ENCODE measurements around the genes CCP110, UMOD and REXO5.

GRCh38 chr16:17380460-17381158, 90.2 kb downstream of the XYLT1 start:
- RRBS, result no CpG with 5 or more reads among the region's 6 CpGs

GRCh38 chr16:17467947-17468417, 2.8 kb downstream of the XYLT1 start:
- RRBS, result no CpG with 5 or more reads among the region's 4 CpGs

DNA sequence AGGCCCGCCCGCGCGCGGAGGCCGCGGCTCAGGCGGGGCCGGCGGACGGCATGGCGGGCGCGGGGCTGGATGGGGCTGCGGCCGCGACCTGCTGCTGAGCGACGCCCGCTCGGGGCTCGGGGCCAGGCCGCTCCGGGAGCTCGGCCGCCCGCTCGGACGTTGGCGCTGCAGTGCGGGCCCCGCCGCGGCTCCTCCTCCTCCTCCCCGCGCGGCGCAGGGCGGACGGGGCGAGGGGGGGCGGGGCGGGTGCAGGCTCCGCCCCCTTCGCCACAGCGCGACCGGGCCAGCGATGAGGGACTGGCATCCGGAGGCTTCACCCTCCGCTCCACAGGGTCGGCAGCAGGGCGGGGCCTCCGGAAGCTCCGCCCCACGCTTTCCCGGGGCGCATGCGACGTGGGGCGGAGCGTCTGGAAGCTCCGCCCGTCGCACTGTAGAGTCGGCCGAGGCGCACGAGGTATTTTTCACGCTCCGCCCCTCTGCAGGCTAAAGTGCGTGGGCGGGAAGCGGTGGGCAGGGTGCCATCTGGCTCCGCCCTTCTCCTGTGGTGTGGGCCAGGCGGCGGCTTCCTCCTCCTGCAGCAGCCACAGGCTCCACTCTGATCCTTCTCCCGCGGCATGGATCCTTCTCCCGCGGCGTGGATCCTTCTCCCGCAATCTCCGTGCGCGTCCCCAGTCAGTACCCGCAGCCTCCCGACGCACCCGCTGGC, 65.5 kb upstream of the NPIPA8 start:
- RRBS, result no CpG with 5 or more reads among the region's 90 CpGs

GRCh38 chr16:18543624-18543823, 18.4 kb downstream of the NOMO2 start:
- RRBS, result no CpG with 5 or more reads among the region's 3 CpGs

GRCh38 chr16:18794539-18794759, 4.3 kb upstream of the RPS15A start:
- RRBS, result no CpG with 5 or more reads among the region's 2 CpGs

GRCh38 chr16:18927651-18928069, 1.5 kb upstream of the SMG1 start:
- RRBS, result no CpG with 5 or more reads among the region's 16 CpGs

- RRBS, result 2% methylated on average over 17 of the region's 38 CpGs
Measured at GRCh38 chr16:19167538-19167990, 476 bp upstream of the SYT17 start.

GRCh38 chr16:19432157-19432853, 14.6 kb downstream of the TMC5 start:
- RRBS, result no CpG with 5 or more reads among the region's 1 CpG

- RRBS, result under 1% methylated on average over 15 of the region's 56 CpGs
Measured at GRCh38 chr16:19523614-19524456, at the start of gene CCP110. CCP110 (plus strand) TSS chr16:19523942.

GRCh38 chr16:19555832-19556588, 507 bp downstream of the VPS35L start:
- RRBS, result no CpG with 5 or more reads among the region's 26 CpGs

- RRBS, result no CpG with 5 or more reads among the region's 7 CpGs
Measured at GRCh38 chr16:19627498-19627981, 72.0 kb downstream of the VPS35L start.

GRCh38 chr16:19690214-19690577, 27.8 kb downstream of the KNOP1 start:
- RRBS, result no CpG with 5 or more reads among the region's 4 CpGs

DNA sequence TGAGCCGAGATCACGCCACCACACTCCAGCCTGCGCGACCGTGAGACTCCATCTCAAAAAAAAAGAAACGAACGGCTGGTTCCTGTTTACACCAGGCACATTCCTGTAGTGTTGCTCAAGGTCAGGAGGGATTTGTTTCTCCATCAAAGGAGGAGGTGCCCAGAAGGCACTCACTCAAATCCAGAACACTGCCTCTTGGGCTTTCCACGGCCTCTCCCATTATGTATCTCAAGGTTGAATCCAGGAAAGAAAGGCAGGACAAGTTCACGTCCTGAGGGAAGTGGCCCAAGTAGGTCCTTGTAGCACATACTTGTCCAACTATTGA, 13.5 kb downstream of the KNOP1 start:
- RRBS, result no CpG with 5 or more reads among the region's 9 CpGs

DNA sequence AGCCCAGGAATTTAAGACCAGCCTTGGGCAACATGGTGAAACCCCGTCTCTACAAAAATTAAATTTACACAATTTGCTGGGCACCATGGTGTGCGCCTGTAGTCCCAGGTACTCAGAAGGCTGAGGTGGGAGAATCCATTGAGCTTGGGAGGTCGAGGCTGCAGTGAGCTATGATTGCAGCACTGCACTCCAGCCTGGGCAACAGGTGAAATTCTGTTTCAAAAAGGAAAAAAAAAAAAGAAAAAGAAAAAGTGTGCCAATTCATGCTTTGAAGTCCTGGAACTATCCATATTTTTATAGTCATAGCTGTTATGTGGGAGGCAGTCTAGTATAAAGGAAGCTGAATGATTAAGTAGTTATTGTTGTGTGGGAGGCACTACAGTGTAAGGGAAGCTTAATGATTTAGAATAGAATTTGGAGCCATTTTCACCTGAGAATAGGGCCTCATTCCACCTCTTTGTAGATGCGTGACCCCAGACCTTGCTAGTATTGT, 31.5 kb downstream of the IQCK start:
- RRBS, result no CpG with 5 or more reads among the region's 4 CpGs

GRCh38 chr16:19879014-19879867, 5.4 kb downstream of the GPRC5B start:
- RRBS, result no CpG with 5 or more reads among the region's 20 CpGs

DNA sequence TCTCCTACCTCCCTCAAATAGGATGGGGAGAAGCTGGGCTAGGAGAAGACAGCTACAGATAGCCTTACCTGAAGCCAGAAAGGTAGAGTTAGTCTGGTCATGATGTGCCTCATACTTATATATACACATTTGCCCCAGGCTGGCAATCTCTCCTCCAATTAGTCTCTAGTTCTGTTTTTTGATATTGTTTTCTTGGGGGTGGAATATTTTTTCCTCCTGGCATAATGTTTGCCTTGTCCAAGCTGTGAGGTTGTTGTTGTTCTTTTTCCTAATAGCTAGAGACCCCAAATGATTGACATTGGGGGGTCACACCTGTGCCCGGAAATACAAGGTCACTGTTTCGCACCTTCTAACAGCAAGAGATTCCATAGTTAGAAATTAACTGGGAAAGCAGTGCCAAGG, at the start of gene UMOD:
Gene UMOD (minus strand): TSS at position 95 of the 402 bp plus-strand sequence.
- RRBS, result no CpG with 5 or more reads among the region's 2 CpGs

DNA sequence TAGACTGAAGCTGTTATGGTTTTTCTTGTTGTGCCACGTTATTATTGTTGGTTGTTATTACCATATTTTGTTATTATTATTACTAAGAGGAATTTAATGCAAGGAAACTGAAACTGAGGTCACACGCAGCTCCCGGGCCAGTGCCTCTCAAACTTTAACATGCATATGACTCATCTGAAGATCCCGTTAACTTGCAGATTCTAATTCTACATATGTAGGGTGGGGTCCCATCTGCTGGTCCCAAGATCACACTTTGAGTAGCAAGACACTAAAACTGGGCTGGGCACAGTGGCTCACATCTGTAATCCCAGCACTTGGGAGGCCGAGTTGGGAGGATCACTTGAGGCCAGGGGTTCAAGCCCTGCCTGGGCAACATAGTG, 828 bp downstream of the ACSM5 start:
- RRBS, result no CpG with 5 or more reads among the region's 5 CpGs

DNA sequence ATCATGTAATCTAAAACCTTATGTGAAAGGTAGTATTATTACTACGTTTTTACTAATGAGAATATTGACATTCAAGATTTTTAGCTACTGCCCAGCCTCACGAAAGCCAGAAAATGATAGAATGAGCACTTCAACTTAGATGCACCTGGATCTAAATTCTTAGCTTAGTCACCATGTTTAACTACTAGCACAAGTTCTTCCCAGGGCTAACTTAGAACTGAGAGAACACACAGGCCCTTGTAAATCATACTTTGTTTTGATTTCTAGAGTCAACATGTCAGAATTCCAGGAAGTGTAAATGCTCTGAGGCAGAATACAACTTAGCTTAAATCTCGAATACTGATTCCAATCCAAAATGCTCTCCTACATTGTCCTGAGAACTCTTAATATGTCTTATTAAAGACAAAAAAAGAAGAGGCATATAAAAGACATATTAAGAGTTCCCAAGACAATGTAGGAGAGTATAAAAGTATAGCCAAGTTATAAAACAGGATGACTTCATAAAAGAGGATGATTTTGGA, 6.8 kb upstream of the ACSM1 start:
- RRBS, result no CpG with 5 or more reads among the region's 3 CpGs

GRCh38 chr16:20805972-20807120, at the start of gene REXO5:
REXO5 (plus strand) TSS chr16:20806527.
- RRBS, result 2% methylated on average over 32 of the region's 85 CpGs

DNA sequence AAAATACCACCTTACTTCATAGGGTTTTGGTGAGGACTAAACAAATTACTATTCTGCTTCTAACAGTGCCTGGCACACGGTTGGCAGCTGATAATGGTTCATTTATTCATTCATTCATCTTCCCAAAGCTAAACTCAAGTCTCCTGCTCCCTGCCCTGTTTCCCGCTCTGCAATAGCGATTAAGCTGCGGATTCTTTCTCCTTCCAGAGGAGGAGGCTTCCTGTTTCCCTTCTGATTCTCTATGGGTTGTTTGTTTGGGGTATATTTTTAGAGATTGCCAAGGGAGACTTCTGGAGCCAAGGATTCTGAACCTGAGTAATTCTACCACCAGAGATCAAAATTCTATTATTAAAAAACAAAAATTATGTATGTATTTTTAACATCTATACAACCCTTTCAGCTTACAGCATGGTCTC, 39.6 kb downstream of the DCUN1D3 start:
- RRBS, result no CpG with 5 or more reads among the region's 4 CpGs